ENCODE data around the genes NEK9 and FOS.

DNA sequence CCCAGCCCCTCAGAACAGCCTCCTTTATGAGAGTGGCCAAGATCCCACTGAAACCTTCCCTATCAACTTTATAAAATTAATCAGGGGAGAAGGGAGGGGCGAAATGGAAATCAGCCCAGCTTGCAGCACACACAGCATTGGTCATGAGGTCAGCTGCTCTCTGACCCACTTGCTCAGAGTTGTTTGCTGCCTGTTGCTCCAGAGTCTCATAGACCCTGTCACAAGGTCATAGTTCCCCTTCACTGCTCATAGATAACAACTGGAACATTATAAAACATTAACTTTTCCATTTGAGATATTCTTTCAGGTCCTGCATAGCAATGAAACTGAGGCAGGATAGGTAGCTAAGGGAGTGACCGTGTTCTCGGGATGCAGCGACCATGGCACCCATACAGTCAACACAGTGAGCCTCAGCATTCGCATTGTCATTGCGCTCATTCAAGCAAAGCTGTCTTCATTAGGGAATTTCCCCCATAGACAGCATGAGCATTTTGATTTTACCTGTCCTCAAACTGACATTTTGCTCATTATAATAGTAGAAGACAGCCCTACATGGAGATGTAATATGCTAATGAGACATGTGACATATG is 8.8 kb downstream of the HEATR4 start:
- PRO-cap, result no peak

GRCh38 chr14:73739173-73739994 is 20.7 kb downstream of the MIDEAS start:
- PRO-cap, result no peak

GRCh38 chr14:73744815-73745537 is 15.1 kb downstream of the MIDEAS start:
- PRO-cap, result bidirectional peak, plus-strand start at chr14:73745117, minus-strand start at chr14:73744967

GRCh38 chr14:73764328-73765306 is 4.5 kb upstream of the MIDEAS start:
- PRO-cap, result unidirectional peak, minus-strand start at chr14:73764940; unidirectional peak, minus-strand start at chr14:73765111

DNA sequence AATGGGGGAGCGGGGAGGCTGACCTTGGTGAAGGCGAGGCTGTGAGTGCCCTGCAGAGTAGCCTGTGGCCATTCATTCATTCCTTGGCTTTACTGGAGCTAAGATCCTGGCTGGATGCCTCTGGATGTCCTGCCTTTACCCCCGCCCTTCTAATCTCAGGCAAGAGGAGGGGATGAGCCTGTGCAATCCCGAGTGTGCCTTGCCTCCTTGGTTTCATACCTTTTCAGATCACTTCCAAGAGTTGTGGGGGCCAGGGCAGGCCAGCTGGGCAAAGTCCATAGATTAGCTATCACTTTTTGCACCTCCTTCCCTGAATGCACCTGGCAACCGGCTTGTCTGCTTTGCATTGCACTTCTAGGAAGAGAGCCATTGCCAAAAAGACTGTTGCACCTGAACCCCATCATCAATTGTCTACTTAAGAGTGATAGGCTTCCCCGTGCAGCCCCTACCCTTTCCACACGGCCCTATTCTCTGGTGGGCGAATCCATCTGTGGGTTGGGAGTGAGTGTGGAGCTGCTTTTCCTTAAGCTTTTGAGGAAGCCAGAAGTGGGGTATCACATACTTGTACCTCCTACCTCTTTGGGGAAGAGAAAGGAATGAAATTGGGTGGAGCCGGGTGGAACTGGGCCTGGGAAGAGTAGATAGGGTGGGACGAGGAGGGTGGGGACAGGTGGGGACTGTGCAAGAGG is 1.6 kb downstream of the VRTN start:
- PRO-cap, result no peak

DNA sequence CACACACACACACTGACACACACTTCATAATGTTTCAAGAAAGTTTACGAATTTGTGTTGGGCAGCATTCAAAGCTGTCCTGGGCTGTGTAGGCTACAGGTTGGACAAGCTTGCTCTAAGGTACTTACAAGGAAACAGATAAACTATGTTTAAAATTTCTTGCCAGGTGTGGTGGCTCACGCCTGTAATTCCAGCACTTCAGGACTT is 27.4 kb downstream of the SYNDIG1L start:
- PRO-cap, result no peak

DNA sequence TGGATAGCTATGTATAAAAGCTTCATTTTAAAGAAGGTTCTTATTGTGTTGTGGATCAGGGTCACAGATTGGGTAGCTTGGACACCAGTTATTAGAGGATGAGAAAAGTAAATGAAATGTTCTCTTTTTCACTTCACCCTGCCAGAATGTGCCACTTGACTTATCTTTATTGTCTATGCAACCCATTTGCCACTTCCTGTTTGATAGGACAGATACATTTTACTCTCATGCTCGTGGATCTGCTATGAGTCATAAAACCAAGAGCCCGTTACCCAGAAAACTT is 1.7 kb downstream of the ISCA2 start:
- PRO-cap, result no peak

GRCh38 chr14:74562815-74563447 is 49.1 kb downstream of the LTBP2 start:
- PRO-cap, result no peak

DNA sequence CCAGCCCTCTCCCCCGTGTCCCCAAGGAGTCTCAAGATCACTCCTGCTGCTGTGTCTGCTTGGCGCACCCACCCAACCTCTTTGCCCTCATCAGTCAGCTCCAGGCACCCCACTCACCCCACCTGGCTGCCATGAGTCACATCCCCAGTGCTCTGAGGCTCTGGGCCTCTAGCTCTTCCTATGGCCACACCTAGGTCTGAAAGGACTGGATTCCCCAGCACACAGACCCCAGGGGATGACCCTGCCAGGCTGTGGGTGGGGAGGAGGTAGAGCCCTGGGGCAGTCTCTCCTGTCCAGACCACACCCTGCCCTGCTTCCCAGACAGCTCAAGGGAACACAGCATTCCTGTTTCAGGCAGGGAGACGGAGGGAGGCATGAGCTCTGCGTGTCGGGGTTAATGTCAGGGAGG is 45.3 kb downstream of the LTBP2 start:
- PRO-cap, result no peak

GRCh38 chr14:74571369-74572219 is 40.4 kb downstream of the LTBP2 start:
- PRO-cap, result no peak

DNA sequence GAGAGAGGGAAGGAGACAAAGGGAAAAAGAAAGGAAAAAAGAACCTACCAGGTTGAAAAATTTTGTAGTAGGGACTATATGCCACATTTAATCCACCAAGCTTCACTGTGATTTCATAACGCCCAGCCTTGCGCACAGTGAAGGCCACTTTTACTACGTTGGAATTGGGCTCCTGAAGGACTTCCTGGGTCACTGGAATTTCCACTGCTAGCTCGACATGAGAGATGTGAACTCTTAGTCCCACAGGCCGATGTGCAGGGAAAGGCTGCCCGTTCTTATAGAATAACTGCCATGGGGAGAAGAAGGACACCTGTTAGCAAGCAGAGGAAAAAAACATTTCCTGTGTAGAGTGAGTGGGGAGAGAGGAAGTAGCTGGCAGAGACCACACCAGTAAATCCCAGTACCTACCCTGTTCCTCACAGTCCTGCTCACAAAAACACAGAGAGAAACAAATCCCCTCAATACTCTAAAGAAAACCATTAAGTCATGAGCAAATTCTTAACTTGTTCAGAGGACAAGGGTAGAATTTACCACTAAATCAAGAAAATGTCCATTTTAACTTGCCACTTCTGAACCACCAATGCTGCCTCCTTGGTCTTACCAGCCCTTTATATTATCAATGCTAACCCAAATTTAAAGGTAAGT is 29.5 kb downstream of the AREL1 start:
- PRO-cap, result no peak

DNA sequence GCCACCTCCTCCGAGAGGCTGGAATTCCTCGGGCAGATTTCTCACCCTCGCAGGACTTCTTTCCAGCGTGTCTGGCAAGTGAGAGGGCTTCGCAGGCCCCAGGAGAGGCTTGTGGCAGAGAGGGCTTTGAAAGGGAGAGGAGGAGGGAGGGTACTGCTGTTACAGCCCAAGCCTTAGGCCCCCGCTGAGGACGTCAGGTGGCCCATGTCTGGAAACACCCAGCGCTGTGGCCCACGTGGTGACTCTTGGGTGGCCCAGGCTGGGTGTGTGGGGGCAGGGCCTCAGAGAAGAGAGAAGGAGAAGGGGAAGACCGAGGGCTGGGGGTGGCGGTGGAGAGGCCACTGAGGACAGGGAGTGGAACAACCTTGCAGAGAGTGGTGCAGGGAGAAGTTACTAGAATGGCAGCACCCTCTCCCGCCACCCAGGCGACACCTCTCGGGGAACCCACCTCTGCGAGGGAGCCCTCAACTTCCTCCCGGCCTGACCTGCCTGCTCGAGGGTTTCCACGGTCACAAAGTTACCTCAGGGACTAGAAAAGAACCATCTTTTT is 11.7 kb upstream of the RPS6KL1 start:
- PRO-cap, result bidirectional peak, plus-strand start at position 284 of the sequence, minus-strand start at position 68 of the sequence

- PRO-cap, result no peak
These were observed 7.2 kb upstream of the PGF start for GRCh38 chr14:74962502-74962998.

- PRO-cap, result no peak
These were observed 11.5 kb downstream of the EIF2B2 start for GRCh38 chr14:75014101-75014661.

GRCh38 chr14:75126895-75127824 is at the start of gene NEK9:
TSS of gene NEK9 (minus strand) at chr14:75127048.
- PRO-cap, result bidirectional peak, plus-strand start at chr14:75127137, minus-strand start at chr14:75127045

- PRO-cap, result unidirectional peak, plus-strand start at chr14:75177019
These were observed 385 bp upstream of the TMED10 start for GRCh38 chr14:75176743-75177251.

GRCh38 chr14:75200368-75200875 is 24.0 kb upstream of the TMED10 start:
- PRO-cap, result unidirectional peak, minus-strand start at chr14:75200610

- PRO-cap, result bidirectional peak, plus-strand start at chr14:75258417, minus-strand start at chr14:75258226
These were observed 20.4 kb upstream of the FOS start for GRCh38 chr14:75258145-75258632.

DNA sequence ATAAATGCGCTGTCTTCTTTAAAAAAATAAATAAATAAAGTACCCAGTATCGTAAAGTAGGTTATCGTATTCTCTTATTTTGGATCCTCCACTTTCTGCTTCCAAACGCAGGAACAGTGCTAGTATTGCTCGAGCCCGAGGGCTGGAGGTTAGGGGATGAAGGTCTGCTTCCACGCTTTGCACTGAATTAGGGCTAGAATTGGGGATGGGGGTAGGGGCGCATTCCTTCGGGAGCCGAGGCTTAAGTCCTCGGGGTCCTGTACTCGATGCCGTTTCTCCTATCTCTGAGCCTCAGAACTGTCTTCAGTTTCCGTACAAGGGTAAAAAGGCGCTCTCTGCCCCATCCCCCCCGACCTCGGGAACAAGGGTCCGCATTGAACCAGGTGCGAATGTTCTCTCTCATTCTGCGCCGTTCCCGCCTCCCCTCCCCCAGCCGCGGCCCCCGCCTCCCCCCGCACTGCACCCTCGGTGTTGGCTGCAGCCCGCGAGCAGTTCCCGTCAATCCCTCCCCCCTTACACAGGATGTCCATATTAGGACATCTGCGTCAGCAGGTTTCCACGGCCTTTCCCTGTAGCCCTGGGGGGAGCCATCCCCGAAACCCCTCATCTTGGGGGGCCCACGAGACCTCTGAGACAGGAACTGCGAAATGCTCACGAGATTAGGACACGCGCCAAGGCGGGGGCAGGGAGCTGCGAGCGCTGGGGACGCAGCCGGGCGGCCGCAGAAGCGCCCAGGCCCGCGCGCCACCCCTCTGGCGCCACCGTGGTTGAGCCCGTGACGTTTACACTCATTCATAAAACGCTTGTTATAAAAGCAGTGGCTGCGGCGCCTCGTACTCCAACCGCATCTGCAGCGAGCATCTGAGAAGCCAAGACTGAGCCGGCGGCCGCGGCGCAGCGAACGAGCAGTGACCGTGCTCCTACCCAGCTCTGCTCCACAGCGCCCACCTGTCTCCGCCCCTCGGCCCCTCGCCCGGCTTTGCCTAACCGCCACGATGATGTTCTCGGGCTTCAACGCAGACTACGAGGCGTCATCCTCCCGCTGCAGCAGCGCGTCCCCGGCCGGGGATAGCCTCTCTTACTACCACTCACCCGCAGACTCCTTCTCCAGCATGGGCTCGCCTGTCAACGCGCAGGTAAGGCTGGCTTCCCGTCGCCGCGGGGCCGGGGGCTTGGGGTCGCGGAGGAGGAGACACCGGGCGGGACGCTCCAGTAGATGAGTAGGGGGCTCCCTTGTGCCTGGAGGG is at the start of gene FOS:
TSS of gene FOS (plus strand) at position 841 of the 1,247 bp plus-strand sequence.
- PRO-cap, result unidirectional peak, minus-strand start at position 184 of the sequence; unidirectional peak, minus-strand start at position 299 of the sequence; bidirectional peak, plus-strand start at position 841 of the sequence, minus-strand start at position 426 of the sequence

GRCh38 chr14:75279762-75280234 is 1.2 kb downstream of the FOS start:
- PRO-cap, result unidirectional peak, plus-strand start at chr14:75279948

All from bile duct (tissue), 1 donor.